Foreskin keratinocyte (primary cell): ENCODE measurements around the genes IKBKE and RASSF5.

DNA sequence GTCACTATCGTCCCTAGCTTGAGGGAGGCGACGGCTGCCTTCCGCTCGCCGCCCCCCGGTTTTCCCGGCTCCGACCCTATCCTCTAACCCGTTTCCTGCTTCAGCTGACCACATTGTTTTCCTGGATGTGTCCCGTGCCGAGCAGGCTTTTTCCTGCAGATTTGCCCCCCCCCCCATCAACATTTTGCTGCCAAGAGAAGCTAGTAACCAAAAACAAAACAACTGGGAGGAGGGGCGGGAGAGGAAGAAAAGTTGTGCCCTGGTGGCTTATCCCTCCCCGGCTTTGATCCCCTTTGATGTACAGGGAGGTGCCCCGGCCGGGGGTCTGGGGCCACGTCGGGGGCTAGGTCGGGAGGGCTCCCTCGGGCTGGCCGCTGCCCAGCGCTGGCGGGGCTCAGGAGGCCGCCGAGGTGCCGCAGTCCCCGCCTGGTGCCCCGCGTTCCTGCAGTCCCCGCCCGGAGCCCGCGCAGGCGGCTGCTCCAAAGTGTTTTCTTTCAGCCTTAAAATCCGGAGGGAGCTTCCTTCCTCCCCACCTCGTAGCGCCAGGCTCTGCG, 1.5 kb downstream of the SRGAP2 start:
- RAMPAGE, total RNA = no peak

GRCh38 chr1:206308965-206309803, 105.8 kb downstream of the SRGAP2 start:
- RAMPAGE, total RNA = no peak

- RAMPAGE, total RNA = no peak
Observed at GRCh38 chr1:206469608-206470723, at the start of gene IKBKE. TSS of gene IKBKE (plus strand) at chr1:206470476.

DNA sequence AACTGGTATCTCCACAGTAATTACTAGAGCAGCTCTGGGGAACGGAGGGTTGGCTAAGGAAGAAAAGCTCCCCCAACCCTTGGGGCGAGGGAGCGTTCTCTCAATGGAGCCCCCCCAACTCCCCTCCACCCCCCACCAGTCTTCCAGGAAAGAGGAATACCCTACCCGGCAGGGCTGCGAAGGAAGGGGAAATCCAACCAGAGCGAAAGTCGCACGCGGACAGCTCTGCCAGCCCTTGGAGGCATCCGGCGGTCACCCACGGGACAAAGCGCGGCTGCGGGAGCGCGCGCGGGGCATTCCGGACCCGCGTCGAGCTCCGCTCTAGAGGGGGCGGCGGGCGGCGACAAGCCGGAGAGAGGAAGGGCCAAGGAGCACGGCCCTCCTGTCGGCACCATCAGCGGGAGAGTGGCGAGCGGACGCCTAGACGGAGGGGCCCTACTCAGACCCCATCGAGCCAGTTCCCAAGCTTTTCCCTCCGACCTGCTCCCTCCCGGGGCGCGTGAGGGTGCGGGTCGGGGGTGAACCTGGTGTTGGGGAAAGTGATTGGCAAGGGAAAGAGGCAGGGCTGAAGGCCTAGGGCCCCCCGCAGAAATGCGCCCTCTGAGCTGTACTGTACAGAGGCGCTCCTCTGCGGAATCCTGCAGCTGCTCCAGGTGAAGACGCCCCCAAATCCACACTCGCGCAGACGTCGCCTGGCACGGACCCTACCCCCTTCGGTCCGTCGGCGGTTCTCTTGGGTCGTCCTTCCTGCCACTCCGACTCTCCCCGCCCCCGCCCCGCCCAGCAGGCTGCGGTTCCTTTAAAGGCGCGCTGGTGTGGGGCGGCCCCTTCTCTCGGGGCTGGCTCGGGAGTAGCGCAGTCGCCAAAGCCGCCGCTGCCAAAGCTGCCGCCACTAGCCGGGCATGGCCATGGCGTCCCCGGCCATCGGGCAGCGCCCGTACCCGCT, at the start of gene RASSF5:
Gene RASSF5, plus strand, starts transcription at position 831 of the 946 bp plus-strand sequence.
- RAMPAGE, total RNA = no peak

DNA sequence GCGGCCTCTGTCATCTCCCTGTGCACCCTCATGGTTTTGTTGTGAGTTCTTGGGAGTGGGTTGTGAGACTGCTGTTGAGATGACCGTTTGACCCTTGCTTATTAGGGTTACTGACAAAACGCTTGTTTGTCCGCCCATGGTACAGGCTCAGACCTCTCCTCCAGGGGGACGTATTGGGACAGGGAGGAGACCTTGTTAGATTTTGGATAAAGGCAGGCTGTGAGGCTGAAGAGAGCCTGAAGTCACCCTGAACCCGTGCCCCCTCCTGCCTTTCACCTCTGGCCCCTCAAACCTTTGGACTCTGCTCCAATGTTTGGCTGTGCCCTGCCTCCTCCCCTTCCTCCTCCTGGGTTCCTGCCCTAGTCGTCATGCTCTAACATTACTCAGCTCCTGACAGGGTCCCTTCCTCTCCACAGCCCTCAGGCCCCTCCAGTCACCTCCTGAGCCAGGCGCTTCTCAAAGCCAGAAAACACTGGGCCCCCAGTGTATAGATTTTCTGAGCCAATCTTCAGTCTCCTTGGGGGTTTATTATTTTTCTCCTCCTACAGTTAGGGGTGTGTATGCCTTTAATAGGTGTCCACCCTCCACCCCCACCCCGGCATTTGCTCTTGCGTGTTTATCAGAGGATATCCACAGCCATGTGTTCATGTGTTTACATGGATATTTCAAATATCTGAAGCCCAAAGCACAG, 1.2 kb downstream of the RASSF5 start:
- RAMPAGE, total RNA = no peak

DNA sequence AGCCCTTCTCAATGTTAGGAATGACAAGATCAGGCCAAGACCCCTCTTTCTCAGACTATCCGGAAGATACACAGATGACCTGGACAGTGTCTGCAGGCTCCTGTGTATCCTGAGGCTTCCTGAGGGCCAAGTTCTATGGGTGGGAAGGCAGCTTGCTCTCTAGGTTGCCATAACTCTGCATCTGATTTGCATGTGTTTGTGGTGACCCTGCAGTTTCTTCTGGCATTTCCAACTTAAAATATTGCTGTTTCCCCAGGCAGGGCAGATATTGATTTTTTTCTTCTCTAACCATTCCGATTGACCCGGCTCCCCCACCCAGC, 49.1 kb downstream of the RASSF5 start:
- RAMPAGE, total RNA = no peak

DNA sequence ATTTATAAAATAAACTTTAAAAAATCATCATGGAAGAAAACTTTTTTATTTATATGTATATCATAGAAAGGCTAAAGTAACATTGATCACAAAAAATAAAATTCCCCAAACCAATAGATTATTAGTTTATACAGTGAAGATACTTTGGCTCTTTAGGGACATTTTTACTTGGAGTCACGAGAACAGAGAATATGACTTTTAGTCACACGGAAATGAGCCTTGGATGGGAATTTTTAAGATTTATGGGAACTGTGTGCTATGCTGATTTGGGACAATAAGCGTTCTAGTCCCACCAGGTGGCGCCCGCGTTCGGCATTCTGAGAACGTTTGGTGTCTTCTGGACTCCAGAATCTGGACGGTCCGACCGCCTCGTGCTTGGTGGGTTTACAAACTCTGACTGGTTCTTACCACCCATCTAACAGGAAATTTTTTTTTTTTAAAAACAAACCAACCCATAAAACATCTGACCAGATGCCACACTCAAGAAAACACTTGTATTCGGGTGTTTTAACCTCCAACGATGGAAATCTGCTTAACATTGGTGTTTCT, 1.1 kb upstream of the DYRK3 start:
- RAMPAGE, total RNA = no peak

DNA sequence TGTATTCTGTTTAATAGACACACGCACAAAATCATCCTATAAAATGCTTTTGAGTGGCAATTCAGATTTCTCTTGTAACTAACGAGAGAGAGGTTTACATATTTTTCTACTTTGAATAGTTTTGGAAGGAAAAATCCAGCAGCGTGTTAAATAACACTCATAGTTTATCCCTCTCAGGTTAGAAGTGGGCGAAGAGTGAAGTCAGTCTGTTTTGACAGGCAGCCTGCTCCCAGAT, 2.4 kb downstream of the MAPKAPK2 start:
- RAMPAGE, total RNA = no peak

GRCh38 chr1:206700229-206701452, 15.9 kb downstream of the MAPKAPK2 start:
- RAMPAGE, total RNA = no peak

GRCh38 chr1:206703026-206704173, 18.7 kb downstream of the MAPKAPK2 start:
- RAMPAGE, total RNA = no peak

GRCh38 chr1:206708943-206709655, 24.4 kb downstream of the MAPKAPK2 start:
- RAMPAGE, total RNA = no peak

- RAMPAGE, total RNA = no peak
Observed at GRCh38 chr1:206710093-206710485, 25.4 kb downstream of the MAPKAPK2 start.

- RAMPAGE, total RNA = no peak
Observed at GRCh38 chr1:206724932-206725248, 40.2 kb downstream of the MAPKAPK2 start.

DNA sequence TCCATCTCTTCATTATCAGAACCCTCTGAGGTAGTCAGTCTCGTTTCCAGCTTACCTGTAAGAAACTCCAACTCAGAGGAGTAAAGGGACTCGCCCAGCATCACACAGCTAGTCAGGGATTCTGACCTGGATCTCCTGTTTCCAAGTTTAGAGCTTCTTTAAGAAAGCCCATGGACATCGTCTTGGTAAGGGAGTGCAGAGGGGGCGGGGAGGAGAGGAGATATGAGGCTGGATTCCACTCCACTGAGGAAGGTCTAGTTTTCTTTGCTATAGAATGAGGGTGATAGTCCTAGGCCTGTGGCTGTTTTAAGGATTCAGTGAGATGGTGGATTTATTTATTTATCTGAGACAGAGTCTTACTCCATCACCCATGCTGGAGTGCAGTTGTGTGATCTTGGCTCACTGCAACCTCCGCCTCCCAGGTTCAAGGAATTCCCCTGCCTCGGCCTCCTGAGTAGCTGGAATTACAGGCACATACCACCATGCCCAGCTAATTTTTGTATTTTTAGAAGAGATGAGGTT, 34.2 kb upstream of the IL19 start:
- RAMPAGE, total RNA = no peak

GRCh38 chr1:206741490-206741871, 29.1 kb upstream of the IL19 start:
- RAMPAGE, total RNA = no peak

- RAMPAGE, total RNA = no peak
Observed at GRCh38 chr1:206784331-206785152, 12.2 kb upstream of the IL10 start.

DNA sequence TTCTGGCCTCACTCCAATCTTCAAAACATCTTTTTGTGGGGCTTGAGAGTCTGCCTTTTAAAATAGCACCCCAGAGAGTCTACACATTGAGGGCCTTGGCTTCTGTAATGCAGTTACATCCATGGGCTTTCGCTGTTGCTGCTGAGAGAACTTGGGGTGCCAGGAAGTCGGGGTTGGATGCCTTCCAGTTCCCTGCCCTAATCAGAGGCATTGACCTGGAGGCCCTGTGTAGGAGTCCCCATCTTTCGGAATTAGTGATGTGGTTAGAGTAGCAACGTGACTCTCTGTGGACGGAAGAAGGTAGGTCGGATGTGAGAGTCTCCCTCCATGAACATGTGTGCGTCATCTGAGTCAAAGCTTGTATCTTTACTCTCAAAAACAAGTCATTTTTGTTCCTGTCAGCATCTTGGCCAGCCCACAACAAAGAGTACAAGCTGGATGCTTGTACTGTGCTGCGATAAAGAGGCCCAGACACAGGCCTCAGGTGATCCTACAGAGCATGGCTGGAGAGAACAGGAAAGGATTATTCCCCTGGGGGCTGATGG, 30.9 kb upstream of the IL10 start:
- RAMPAGE, total RNA = no peak

DNA sequence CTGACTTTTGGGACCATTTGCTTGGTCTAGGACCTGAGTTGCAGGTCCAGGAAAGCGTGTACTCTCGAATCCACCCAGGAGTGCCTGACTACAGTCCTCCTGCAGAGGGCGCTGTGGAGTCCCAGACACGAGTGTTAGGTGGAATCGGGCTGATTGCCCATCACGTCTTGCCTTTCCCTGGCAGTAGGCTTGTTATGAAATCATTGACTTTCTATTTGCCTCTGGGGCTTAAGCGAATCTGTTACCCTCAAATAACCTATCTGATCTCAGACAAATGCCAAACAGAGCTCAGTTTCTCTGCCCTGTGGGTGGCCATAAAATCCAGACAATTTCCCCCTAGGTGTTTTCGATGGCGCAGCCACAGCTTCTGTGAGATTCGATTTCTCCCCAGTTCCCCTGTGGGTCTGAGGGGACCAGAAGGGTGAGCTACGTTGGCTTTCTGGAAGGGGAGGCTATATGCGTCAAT, 384 bp upstream of the IL20 start:
- RAMPAGE, total RNA = no peak

- RAMPAGE, total RNA = start-site peak on the minus strand at chr1:206909548-206909558, 78 and 83 reads in 2 replicates
Observed at GRCh38 chr1:206908798-206910276, 12.1 kb downstream of the IL24 start.

- RAMPAGE, total RNA = no peak
Observed at GRCh38 chr1:206925293-206925834, 3.6 kb upstream of the FCMR start.